ENCODE results near the gene SUCLA2.

DNA sequence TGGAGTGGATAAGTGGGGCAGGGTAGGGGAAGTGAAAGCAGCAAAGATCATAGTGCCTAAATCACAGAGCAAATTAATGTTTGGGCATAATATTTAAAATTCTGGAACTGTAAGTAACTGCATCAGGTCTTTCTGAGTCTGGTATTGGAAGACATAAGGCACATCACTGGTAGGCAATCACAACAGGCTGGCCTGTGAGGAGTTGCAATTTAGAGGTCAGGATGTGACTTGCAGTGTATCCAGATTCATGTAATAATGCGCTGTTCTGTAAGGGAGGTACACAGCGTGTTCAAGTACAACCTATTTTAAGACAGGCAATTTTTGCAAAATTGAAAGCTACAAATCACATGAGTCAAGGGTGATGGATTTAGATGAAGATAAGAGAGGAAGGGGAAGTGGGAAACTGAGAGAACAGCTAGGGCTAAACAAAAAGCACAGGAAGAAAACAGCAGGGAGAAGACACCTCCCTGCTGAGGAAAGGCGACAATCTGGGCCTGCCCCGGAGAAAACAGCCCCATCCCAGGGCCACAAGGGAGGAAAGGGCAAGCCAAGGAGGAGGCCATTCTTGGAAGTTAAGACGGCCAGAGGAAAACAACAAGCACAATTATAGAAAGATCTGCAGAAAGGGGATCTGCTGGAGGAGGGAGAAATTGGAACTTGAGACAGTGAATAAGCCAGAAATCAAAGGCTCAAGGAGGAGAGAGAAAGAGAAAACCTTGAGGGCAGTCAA lies 138.2 kb downstream of the LACC1 start:
- PRO-cap, 3 experiments = no peak in any of the 3 experiments
- RAMPAGE, long total RNA = no peak

DNA sequence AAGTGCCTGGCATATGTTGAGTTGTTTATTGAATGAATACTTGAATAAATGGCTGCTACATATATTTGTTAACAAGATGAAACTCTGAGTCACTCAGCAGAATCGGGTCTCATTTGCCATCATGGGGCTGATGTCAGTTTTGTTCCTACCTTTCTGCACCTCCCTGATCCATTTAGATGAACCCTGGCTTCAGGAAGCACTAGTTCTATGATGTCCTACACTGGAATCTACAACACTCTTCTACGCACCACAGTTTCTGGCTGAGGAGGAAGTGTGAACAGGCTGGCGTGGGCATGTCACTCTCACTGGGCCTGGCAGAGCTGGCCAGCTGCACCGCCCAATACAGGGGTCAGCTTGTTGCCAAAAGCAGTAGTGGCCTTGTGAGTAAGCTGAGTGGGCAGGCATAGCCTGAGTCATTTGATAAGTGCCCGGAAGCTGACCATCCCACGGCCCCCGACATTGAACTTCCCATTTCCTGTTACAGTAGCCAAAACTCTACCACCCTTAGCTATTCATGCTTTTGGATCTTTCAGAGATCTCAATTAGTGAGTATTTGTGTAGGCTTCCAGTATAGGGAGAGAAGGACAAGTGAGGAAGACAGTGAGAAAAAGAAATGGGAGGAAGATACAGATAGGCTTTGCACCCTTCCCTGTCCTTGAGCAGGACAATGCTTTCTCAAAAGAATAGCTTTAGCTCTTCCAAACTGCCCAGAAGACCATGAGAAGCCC lies 28.4 kb downstream of the SMIM2 start:
- PRO-cap, 3 experiments = no peak in any of the 3 experiments
- RAMPAGE, long total RNA = no peak

DNA sequence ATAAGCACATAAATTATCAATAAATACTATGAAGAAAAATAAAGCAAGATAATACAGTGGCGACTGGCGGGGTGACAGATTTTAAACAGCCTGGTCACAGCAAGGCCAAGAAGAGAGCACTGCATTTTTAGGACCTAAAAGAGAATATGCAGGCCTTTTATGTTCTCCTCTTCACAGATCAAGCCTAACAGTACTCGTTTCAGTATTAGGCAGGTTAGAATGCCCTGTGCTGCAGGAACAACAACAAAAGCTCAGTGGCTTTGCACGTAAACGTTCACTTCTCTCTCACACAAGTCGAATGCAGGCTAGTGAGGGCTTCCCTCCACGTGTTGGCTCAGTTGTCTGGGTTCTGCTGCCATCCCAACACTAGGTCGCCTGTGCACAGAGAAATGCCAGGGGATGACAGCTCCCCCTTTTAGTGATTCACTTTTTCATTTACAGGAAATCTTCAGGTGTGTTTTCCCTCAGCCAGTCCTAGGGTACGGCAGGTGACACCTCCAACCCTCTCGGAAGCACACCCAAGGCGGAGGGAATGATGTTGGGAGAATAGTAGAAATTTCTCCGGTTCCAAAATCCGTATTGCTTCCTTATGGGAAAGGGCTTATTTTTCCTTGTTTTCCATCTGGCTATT lies 28.7 kb downstream of the SERP2 start:
- PRO-cap, 3 experiments = no peak in any of the 3 experiments
- RAMPAGE, long total RNA = no peak

GRCh38 chr13:44932619-44933361 lies 56.5 kb downstream of the NUFIP1 start:
- PRO-cap, 3 experiments = no peak in any of the 3 experiments
- RAMPAGE, long total RNA = no peak

DNA sequence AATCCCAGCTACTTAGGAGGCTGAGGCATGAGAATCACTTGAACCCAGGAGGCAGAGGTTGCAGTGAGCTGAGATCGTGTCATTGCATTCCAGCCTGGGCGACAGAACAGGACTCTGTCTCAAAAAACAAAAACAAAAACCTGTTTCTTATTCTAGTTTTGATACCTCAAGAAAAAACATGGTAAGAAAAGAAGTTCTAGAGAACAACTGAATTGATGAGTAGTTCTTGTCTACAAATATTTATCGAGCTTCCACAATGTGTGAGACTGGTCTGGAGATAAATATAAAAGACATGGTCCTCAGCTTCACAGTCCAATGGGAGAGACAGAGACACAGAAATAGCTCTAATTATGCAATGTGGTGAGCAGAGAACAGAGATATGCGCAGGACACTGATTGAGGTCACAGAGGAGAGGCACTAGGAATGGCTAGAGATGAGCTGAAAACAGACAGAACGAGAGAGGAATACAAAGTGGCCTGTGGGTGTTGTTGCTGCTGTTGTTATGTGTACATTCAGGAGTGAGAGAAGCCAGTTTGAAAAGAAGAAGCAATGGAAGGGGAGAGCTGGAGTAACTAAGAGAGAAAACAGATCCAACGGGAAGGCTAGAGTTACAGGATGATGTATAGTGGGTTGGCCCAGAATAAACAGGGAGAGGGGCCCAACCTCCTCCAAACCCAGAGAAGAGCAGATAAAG lies 53.2 kb downstream of the GPALPP1 start:
- PRO-cap, 3 experiments = no peak in any of the 3 experiments
- RAMPAGE, long total RNA = no peak

DNA sequence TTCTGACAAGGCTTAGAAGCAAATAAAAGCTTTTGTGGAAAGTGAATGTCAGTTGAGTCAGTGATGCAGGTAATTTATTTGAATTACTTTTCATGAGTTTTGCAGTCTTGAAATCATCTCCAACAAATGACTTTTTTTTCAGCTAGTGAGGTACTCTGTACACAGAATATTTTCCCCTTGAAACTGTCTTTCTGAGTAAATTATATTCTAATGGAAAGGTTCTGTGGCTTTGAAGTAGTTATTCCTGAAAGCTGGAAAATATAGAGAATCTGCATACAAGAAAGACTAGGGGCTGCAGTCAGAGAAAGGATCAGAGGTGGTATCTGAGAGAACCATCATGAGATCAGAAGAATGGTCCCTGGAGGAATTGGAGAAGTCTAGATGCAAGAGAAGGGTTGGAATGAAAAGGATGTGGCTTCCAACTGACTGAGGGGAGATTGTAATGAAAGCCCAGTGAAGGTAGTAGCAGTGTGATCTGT lies 30.4 kb downstream of the KCTD4 start:
- PRO-cap, 3 experiments = no peak in any of the 3 experiments
- RAMPAGE, long total RNA = no peak

- PRO-cap, 3 experiments = no peak in any of the 3 experiments
- RAMPAGE, long total RNA = no peak
These were observed 15.3 kb downstream of the TPT1 start for GRCh38 chr13:45325530-45326215.

DNA sequence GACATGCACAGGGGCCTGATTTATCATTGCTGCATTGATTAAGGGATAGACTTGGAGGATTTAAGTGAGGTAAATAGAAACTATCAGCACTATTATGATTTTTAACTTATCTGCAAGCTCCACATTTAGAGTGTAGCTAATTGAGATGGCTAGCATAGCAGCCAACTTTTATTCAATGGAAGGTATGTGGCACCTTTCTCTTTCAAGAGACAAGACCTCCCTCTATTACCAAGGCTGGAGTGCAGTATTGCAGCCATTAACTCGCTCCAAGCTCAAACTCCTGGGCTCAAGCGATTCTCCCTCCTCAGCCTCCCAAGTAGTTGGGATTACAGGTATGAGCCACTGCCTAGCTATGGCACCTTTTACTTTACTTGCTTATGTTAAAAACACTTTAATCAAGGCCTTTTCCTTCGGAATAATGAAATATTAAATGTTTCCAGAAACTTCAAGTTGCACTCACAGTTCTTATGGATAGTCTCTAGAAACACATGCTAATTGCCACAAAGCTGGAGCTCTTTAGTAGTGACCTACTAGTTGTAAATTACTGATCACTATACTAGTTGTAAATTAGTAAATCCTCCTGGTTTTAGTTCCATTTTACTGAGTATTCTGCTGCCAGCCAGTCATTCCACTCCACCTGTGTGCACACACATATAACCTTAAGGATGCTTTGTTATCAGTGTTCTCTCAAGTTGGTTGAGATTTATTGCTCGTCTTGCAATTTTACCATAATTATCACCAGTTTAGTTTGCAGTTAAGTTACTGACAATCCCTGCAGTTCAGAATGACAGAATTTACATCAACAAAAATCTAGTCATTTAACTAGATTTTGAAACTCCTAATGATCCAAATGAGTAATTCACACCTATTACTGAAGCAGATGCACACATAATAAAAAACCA lies 7.9 kb downstream of the TPT1 start:
- PRO-cap, 3 experiments = no peak in any of the 3 experiments
- RAMPAGE, long total RNA = no peak

- PRO-cap, 3 experiments = no peak in any of the 3 experiments
- RAMPAGE, long total RNA = no peak
These were observed 4.9 kb downstream of the TPT1 start for GRCh38 chr13:45335715-45336757.

DNA sequence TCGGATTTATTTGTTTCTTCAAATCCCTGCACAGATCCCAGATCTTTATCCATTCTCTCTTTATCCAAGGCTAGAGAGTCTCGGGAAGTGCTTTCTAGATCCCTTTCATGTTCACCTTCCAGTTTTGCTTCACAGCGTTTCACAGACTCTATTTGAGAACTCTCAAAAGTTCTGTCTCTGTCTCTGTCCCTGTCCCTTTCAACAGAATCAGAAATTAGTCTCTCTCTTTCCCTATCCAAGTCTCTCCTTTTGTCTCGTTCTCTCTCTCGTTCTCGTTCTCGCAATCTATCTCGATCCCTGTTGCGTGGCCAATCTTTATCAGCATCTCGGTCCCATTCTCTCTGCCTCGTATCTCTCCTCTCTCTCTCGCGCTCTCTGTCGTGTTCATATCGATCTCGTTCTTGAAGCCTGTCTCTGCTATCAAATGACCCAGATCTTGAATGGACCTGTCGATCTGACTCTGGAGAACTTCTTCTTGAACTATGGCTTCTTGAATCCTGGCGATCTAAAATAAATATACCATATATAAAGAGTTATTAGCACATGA lies 84.9 kb downstream of the ZC3H13 start:
- PRO-cap, 3 experiments = no peak in any of the 3 experiments
- RAMPAGE, long total RNA = no peak

DNA sequence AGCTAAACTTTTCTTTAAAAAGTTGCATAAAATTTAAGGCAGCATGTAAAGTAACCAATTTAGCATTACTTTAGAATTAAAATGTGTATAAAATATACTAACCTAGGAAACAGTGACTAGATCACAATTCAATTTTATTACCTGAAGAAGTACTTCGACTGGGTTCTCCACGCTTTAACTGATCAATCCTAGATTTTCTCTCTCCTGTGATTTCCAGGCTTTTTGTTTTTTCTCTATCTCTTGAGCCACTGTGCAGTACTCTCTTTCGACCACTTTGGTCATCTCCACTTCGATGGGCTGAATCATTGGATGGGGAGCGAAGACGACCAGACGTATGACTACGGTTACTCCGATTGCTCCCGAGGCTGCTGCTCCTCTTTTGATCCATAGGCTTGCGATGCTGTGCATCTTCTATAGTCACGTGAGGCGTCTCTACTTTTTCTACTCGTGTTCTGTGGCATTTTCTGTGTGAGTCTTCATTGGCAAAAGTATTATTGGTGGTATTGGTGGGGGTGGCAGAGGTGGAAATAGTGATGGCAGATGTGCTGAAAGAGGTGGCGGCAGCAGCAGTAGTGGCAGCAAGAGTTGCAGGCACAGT lies 83.8 kb downstream of the ZC3H13 start:
- PRO-cap, 3 experiments = no peak in any of the 3 experiments
- RAMPAGE, long total RNA = no peak

GRCh38 chr13:46075703-46076260 lies 23.2 kb upstream of the ZC3H13 start:
- PRO-cap, 3 experiments = no peak in any of the 3 experiments
- RAMPAGE, long total RNA = no peak

DNA sequence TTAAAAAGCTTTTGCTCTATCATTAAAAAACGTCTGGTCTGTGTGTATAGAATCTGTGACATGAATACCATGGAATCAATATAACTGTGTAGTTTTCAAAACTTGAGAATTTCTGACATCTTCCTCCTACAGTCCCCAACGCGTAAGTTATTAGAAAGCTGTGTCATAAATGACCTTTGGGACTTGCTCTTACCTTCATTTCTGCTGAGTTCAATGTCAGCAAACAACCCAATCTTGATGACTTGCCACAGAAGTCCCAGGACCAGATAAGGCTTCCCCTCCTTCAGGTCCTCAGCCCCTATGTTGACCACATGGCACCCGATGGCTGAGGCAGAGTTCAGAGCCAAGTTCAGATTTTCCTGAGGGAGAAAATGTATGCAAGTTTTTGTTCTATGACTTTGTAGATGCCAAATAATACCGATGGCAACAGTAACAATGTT lies 29.4 kb downstream of the LCP1 start:
- PRO-cap, 3 experiments = no peak in any of the 3 experiments
- RAMPAGE, long total RNA = no peak

- PRO-cap, 3 experiments = no peak in any of the 3 experiments
- RAMPAGE, long total RNA = no peak
These were observed 78.8 kb downstream of the LRRC63 start for GRCh38 chr13:46290580-46290829.

DNA sequence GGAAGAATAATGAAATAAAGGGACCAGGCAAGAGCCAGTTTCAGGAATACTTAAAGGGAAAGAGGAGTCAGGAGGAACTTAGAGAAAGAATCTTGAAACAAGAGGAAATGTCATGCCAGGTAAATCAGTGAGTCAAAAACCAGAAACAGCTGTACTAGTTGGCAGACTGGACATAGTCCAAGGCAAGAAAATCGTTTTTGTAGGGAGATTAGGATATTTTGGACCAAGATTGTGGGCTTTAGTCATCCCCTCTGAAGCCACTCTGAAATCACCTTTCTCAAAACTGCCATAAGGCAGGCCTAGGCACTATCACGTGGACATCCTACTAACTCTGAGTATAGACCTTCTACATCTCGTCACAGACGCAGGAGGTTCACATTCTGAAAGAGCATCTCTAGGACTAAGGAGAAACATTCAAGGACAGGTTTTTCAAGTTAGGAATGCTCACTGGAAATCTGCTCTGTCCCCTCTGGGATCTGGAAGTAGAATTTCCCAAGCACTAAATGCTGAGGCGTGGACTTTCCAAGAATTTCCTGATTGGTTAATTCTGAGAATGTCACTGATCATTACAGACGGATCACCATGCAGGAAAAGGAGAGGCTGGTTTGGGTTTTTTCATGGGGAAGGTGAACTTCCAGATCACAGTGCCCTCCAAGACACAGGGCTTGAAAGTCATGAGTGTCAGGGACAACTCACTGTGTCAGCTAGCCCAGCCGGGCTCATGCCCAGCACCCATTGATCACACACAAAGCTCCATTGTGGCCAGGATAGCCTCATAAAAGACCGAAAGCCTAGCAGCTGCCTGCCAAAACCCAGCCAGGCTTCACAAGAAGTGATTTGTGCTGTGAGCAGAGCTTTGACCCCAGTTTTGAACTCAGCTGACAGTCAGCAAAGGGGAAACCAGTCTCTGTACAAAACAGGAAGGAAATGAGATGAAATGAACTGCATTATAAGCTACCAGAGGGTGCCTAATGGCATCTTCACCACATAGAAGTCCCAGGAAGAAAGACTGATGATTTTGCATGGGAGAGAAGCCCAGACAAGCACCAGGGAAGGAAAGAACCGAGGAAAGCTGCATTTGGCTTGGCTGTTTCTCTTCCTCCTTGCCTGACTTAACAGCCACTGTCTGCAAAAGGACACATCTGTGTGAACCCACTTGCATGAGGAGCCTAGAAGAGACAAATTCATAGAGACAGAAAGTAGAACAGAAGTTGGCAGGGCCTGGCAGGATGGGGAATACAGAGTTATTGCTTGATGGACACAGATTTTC lies 2.7 kb upstream of the RUBCNL start:
- PRO-cap, 3 experiments = no peak in any of the 3 experiments
- RAMPAGE, long total RNA = no peak

DNA sequence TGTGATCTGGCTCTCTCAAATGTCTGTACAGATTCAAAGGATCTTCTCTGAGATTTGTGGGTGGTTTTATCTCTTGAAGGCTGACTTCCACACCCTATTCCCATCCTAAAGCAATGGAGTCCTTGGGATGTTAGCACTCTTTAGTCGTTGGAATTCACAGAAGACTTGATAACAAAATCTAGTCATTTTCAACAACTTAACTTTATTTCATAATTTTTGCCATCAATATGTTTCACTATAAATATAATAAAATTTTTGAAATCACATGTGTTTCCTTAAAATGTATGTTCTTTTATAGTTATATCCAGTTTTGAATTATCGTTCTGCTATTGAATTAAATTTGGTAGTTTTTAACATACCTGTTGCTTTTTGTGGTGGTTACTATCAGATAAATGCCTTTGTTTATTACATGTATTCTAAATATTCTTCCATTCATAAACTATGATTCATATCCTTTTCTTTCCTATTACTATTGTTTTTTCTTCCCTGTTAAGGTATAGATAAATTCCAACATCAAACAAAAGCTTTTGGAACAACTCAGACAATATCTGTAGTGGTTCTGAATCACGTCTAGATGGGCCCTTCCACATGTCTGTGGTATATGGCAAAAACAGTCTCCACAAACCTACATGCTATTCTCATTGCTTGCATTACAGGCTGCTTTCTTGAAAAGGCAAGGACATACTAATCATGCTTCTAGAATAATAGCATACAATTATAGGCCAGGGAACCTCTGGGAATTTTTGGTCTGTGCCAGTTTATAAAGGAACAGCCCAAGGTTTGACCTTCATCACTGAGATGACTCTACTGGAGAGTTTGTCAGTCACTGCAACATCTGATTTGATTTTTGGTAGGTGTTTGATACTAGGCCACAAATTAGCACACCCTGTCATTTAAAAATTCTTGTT lies 6.2 kb downstream of the LRCH1 start:
- PRO-cap, 3 experiments = no peak in any of the 3 experiments
- RAMPAGE, long total RNA = no peak

DNA sequence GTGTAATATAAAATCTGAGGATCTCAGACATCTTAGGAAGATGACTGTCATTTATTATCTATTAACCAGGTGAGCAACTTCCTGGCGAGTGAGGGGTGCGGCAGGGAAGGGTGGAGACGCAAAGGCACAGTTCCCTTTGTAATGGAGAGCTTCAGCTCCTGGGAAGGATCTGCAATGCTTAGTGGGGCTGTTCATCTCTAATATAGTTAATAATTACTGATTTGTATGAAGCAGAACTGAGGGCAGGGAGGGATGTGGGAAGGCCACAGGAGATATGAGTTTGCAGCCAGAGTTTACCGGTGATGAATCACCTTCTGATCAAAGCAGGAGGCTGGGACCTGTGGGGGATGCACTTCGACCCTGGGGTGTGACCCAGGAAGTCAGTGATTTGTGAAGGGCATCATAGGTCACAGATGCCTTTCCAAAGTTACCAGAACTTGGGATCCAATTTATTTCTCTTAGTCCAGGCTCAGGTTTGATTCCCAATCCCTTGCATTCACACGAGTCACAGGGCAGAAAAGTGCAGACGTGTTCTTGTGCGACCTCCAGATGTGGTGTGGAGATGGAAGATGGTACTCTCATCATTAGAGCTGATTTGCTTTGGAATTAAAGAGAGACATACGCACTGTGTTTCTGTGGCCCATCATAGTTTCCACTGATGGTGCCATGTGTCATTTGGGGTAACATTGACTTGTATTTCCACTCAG lies 54.9 kb downstream of the LRCH1 start:
- PRO-cap, 3 experiments = no peak in any of the 3 experiments
- RAMPAGE, long total RNA = no peak

- PRO-cap, 3 experiments = no peak in any of the 3 experiments
- RAMPAGE, long total RNA = no peak
These were observed 110.2 kb downstream of the LRCH1 start for GRCh38 chr13:46663056-46663648.

DNA sequence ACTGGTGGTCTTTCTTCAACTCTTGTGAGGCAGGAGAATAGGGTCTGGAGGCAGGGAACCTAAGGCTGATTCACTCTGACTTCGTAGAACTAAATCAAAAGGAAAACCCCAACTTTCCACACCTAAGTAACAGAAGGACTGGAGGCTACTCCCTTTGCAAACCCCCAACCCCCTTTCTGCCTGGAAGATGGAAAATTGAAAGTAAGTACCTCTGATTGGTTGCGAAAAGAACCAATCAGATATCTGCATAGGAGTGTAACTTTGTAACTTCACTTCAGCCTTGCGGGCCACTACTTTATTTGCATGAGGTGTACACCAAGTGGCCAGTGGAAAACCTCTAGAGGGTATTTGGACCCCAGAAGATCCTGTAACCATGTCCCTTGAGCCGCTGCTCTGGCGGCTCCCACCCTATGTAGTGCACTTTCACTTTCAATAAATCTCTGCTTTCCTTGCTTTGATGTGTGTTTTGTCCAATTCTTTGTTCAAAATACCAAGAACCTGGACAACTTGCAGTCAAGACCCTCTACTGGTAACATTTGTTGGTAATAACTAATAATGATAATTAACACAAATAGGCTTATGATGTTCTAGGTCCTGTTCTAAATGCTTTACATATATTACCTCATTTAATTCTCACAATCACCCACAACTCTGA lies 165.2 kb downstream of the SUCLA2 start:
- PRO-cap, 3 experiments = no peak in any of the 3 experiments
- RAMPAGE, long total RNA = no peak

GRCh38 chr13:48001156-48001949 lies at the start of gene SUCLA2:
Gene SUCLA2, minus strand, starts transcription at chr13:48001273.
- PRO-cap, 3 experiments = peak in 3 of 3 experiments; most common plus-strand start chr13:48001397 (in 2); most common minus-strand start chr13:48001296 (in 3)
- RAMPAGE, long total RNA = start-site peak on the minus strand at chr13:48001272-48001307, 405 and 691 reads in 2 replicates